ENCODE results near the genes PRPF18 and FAM107B.

DNA sequence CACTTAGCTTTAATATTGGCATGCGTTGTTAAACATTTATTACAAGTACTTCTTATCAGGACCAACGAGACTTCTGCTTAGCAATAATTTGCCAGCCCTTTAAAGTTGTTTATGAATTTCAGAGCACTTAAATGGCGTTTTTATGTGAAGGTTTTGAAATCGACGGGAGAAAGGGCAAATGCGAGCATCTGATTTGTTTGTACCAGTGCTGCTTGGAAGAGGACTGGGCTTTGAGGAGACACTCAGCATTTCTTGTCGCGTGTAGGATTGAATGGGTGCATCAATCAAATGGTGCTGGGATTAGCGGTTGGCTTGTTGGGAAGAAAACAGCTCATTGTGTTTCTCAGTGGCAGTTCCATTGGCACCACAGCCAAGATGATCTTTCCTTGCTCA lies 56.4 kb downstream of the CAMK1D start:
- PRO-cap, result no peak

GRCh38 chr10:12501488-12502217 lies 152.3 kb downstream of the CAMK1D start:
- PRO-cap, result no peak

GRCh38 chr10:12529689-12530596 lies 180.6 kb downstream of the CAMK1D start:
- PRO-cap, result no peak

GRCh38 chr10:12539212-12540194 lies 190.2 kb downstream of the CAMK1D start:
- PRO-cap, result no peak

DNA sequence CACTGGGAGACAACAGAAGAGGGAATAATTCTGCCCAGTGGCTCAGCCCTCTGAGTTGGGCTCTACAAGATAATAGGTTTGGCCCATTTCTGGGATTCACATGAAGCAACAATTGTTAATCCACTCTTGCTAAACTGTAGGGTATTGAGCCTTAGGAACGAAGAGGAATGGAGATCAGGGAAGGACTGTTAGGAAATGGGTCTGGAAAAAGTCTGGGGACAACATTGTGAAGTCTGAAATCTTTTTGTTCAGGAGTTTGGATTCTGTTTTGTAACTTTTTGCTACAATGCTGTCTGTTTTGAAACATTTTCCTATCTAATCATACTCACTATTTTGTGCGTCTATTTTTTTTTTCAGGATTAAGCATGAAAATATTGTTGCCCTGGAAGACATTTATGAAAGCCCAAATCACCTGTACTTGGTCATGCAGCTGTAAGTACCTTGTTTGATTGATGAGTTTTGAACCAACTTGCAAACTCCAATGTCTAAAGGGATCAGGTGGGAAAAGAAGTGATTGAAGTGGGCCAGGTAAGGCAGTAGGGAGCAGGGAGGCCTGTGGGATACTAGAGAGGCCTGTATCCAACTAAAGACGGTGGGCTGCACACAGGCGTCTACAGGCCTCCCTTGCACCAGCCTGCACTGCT lies 317.2 kb downstream of the CAMK1D start:
- PRO-cap, result no peak

DNA sequence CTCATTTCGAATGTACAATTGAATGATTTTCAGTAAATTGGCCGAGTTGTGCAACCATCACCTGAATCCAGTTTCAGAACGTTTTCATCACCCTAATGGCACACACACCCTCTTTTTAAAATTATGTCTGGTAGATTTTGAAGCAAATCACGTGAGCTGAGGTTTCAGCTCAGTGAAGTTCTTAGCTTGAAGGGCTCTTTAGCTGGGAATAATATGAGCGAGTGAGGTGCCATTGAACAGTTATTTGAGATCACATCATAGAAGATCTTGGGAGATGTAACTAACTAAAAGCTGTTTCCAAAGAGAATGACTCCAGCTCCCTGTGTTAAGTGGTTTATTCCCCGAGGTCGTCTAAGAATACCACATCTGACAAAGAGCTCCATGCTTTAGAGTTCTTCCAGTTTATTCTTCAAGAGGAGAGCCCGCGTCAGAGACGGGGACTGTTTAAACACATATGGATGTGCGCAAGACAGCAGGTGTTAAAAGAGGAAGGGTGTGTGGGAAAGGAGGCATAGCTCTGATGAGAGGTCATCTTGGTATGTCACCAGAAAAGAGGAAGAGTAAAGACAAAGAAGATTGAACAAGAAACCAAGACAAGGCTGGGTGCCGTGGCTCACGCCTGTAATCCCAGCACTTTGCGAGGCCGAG lies 258.9 kb downstream of the CCDC3 start:
- PRO-cap, result no peak

DNA sequence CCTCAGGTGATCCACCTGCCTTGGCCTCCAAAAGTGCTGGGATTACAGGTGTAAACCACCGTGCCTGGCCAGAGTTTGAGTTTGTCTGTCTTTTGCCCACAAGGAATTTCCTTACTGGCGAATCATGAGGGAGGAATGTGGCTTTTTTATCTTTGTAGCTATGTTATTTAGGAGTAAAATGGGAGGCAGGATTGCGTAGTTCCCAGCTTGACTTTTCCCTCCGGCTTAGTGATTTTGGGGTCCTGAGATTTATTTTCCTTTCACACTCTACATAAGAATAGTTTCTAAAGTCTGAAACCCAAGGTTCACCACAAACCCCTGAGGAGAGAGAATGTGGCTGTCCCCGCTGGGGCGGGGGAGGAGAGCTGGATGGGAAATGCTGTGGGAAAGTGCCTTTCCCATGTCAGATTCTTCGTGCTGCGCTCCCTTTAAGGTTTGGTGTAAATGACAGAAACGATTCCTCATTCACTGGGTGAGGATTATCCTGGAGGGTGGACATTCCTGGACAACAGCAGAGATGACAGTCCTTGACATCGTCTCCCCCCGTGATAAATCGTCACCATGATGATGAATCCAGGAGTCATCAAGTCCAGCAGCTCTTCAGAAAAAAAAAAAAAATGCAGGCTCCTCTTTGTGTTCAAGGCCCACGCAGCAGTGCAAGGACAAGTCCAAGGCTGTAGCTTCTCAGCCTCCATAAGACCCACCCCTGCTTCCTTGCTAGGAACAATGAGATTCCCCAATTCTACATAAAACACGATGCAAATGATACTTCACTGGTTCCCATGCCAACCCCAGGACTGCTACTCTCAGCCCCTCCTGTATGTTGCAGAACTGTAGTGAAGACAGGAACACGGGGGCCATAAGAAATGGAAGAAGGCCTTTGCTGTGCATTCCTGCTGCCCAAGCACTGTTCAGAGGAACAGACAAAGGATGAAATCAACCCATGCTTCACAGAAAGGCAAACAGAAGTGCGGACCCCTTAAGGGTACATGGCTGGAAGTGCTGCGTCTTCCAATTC lies 233.1 kb downstream of the CCDC3 start:
- PRO-cap, result no peak

DNA sequence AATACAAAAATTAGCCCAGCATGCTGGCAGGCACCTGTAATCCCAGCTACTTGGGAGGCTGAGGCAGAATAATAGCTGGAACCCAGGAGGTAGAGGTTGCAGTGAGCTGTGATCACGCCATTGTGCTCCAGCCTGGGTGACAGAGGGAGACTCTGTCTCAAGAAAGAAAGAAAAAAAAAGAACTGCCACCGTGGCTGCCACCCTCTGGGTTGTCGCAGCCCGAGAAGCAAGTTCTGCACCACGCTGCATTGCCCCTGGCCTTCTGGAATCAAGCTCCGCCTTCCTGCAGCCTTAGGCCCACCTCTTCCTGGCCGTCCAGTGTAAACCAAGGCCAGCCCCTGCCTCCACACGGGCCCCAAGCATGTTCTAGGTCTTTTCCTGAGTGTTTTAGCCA lies 189.1 kb downstream of the CCDC3 start:
- PRO-cap, result no peak

DNA sequence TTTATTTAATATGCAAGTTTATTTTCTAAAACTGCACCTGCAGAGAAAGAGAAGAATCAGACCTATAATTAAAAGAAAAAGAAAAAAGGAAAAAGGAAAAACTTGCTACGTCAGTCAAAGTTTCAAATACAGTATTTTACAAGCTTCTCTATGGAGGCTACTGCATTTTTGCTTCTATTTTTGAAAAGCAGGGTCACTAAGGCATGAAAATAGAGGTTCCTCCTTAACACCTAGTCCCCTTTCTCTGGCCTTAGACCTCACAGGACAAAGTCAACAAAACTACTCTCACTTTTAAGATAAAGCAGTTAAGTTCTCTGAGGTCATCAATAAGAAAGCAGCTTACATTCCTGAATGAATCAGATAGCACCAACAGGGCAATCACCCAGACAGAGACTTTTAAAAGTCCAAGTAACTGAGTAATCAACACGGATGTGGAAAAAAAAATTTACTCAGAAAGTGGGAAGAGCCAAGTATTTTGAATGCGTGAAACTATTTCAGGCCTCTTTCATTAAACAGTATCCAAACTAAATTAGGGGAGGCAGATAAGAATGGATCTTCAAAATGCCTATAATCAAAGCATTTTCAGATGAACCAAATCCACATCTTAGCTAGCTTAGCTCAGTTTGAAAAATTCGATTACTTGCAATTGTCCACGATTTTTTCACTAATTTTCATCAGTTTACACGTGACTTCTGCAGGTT lies 1.9 kb downstream of the BEND7 start:
- PRO-cap, result no peak

- PRO-cap, result unidirectional peak, plus-strand start at chr10:13587005
Measured at GRCh38 chr10:13586447-13587288, at the start of gene PRPF18. PRPF18 (plus strand) TSS chr10:13586965.

DNA sequence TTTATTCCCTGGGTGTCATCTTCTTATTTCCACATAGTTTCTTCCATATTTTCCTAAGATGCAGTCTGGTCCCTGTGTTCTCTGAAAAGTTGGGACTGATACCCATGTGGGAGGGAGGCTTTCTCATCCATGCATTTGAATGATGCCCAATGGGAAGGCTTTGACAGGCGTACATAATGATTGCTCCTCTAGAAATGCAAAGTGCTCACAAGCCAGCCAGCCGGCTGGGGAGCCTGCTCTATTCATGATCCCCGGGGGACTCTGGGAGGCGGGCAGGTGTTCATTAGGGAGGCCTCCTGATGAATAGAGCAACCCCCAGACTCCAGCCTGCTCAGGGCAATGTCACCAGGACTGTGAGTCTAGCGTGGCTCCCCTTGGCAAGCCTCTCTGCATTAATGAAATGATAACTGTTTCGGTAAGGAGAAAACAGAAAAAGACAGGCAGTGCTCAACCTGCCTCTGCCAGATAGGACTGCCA lies 236.3 kb downstream of the PRPF18 start:
- PRO-cap, result no peak

GRCh38 chr10:13892228-13892576 lies 305.4 kb downstream of the PRPF18 start:
- PRO-cap, result no peak

- PRO-cap, result no peak
Measured at GRCh38 chr10:13990200-13990888, 340.4 kb downstream of the FRMD4A start.

- PRO-cap, result no peak
Measured at GRCh38 chr10:14535699-14536166, 205.0 kb upstream of the FRMD4A start.

DNA sequence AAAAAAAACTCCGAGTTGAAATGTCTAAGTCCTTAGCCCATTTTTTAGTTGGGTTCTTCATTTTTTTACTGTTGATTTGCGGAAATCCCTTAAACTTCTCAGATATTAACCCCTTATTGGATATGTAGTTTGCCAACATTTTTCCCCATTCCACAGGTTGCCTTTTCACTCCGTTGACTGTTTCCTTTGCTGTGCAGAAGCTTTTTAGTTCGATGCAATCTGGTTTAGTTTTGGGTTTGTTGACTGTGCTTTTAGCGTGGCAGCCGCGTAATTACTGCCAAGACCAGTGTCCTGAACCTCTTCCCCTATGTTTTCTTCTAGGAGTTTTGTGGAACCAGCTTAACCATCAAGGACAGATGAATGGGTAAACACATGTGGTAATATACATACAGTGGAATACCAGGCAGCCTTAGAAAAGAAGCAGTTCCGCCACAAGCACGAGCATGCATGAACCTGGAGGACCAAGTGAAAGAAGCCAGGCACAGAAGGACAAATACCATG lies 176.7 kb downstream of the FAM107B start:
- PRO-cap, result no peak

GRCh38 chr10:14617714-14618002 lies 157.0 kb downstream of the FAM107B start:
- PRO-cap, result no peak

GRCh38 chr10:14670386-14670864 lies 104.3 kb downstream of the FAM107B start:
- PRO-cap, result unidirectional peak, plus-strand start at chr10:14670758

GRCh38 chr10:14723181-14723682 lies 51.5 kb downstream of the FAM107B start:
- PRO-cap, result no peak

- PRO-cap, result no peak
Measured at GRCh38 chr10:14774711-14775085, at the start of gene FAM107B. FAM107B (minus strand) TSS chr10:14774897.

DNA sequence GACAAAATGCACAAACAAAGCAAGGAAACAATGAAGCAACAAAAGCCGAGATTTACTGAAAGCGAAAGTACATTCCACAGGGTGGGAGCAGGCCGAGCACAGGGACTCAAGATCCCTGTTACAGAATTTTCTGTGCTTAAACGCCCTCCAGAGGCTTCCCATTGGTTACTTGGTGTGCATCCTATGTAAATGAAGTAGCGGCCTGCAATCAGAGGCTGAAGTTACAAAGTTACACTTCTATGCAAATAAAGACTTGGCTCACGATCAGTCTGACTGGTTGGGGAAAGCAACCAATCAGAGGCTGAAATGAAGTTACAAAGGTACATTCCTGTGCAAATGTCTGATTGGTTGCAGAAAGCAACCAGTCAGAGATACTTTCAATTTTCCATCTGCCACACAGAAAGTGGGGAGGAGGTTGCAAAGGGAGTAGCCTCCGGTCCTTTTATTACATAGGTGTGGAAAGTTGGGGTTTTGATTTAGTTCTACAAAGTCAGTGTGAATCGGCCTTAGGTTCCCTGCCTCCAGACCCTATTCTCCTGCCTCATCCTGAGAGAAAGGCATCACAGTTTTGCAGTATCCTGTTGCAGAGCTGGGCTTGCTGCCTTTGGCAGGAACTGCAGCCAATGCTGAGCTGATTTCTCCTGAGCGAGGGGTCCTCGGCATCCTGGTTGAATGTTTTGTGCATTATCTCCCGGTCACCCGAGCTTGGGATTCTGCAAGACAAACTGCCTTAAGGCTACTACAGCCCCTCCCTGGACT lies 3.9 kb downstream of the ACBD7 start:
- PRO-cap, result no peak

All from osteocyte (in vitro differentiated cells).